Measurements from ENCODE around the genes STK32B and JAKMIP1.

DNA sequence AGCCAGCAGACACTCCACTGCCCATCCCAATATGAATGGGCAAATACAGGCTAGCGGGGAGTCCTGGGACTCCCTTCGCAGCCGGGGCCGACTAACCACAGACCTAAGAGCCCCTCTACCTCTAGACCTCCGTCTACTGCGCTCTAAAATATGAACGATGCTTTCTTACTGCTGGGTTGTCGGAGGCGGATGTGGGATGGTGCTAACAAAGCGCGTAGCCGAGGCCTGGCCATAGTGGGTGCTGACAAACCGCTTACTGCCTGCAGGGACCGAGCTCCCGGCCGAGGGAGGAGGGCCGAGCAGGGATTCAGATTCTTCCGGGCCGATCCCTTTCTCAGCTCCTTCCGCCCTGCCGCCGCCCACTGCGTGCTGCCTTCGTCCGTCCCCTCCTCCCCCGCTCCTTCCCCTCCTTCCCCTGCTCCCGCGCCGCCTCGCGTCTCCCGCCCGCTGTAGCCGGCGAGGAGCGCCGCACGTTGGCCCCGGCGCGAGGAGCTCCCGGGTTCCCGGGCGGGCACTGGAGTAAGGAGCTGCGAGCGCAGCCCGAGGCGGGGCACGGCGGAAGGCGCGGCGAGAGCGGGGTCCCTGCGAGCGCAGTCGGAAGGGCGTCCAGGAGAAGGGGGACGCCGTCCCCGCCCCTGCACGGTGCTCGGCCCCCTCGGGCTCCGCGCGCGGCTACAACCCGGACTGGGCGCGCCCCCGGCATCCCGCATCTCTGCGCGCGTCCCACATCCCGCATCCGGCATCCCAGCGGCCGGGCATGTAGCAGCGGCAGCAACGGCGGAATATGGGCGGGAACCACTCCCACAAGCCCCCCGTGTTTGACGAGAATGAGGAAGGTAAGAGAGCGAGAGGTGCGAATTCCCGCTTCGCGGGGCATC is at the start of gene STK32B:
Gene STK32B (plus strand): TSS at position 401 of the 878 bp plus-strand sequence.
- PRO-cap, 2 experiments, result no peak in any of the 2 experiments

GRCh38 chr4:5204668-5205310 is 153.5 kb downstream of the STK32B start:
- PRO-cap, 2 experiments, result no peak in any of the 2 experiments

GRCh38 chr4:5444471-5444864 is 263.9 kb downstream of the EVC2 start:
- PRO-cap, 2 experiments, result no peak in any of the 2 experiments

- PRO-cap, 2 experiments, result no peak in any of the 2 experiments
Observed at GRCh38 chr4:5615123-5615800, 93.1 kb downstream of the EVC2 start.

- PRO-cap, 2 experiments, result no peak in any of the 2 experiments
Observed at GRCh38 chr4:5889974-5891025, 2.6 kb downstream of the CRMP1 start.

DNA sequence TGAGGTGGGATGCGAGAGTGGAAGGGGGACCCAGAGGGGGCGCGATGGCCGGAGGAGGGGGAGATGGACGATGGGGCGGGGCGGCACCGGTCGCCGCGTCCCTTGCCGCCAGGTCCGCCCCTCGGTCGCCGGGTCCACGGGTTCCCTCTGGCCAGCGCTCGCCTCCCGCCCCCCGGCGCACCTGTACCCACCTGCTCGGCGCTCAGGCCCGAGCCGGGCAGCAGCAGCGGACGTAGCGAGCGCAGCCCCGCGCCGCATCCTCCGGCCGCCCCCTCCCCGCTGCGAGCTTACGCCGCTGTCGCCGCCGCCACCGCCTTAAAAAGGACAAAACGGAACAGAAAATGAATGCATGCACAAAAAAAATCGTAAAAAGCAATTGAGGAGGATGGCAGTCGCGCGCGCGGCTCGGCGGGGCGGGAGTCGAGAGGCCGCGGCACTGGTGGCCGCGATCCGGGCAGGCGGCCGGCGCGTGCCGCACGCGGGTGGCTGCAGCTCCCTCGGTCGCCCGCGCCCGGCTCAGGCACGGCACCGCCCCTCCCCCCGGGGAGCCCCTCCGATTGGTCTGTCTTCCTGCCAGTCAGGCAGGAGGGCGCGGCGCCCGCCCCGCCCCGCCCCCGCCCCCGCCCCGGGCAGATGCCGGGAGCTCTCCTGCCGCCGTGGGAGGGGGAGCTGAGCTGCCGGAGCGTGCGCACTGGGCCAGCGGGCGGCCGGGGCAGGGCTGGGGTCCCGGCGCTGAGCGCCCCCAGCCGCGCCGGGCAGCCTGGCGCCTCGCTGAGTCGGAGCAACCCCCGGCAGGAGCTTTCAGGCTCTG is at the start of gene JAKMIP1:
Gene JAKMIP1 (minus strand): TSS at position 488 of the 811 bp plus-strand sequence.
- PRO-cap, 2 experiments, result no peak in any of the 2 experiments

GRCh38 chr4:6390406-6390784 is 82.0 kb downstream of the PPP2R2C start:
- PRO-cap, 2 experiments, result no peak in any of the 2 experiments

DNA sequence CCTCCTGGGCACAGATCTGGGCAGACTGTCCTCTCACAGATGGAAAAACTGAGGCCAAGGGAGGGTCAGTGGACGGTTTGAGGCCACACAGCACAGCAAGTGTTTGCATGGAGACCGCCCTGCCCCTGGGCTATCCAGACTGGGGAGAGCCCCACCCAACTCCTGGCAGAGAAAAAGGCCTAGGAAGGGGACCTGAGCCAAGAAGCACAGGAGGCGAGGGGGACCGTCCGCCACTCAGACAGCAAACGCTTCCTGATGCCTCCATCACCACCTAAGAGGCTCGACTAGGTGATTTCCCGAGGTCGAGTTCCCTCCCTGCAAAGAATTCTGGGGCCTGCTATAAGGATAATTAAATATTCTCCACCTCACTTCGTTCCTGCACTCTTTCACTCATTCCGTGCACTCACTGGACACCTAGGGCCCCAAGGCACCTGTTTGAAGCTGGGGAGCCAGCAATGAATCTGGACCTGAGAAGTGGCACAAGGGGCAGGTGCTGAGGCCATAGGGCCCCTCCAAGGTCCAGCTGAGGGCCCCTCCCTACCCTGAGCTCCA is 31.9 kb downstream of the BLOC1S4 start:
- PRO-cap, 2 experiments, result no peak in any of the 2 experiments

DNA sequence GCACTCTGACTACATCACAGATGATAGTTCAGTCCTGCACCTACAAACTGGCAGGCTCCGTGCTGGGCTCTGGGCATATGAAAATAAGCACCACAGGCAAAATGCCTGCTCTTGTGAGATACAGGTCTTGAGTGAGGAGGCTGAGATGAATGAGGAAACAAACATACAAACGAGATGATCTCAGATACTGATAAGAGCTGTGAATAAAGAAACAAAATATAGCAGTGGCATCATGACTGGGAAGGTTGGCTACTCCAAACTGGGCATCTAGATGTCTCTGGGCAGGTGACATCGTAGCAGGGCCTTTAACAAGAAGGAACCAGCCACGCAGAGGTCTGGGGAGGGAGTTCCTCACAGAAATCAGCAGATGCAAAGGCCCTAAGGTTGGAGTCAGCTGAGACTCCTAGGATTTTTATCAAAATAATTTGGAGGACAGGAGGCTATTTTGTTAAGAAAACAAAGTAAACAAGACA is 2.3 kb upstream of the KIAA0232 start:
- PRO-cap, 2 experiments, result no peak in any of the 2 experiments

- PRO-cap, 2 experiments, result no peak in any of the 2 experiments
Observed at GRCh38 chr4:6848927-6849379, 60.7 kb upstream of the TBC1D14 start.

DNA sequence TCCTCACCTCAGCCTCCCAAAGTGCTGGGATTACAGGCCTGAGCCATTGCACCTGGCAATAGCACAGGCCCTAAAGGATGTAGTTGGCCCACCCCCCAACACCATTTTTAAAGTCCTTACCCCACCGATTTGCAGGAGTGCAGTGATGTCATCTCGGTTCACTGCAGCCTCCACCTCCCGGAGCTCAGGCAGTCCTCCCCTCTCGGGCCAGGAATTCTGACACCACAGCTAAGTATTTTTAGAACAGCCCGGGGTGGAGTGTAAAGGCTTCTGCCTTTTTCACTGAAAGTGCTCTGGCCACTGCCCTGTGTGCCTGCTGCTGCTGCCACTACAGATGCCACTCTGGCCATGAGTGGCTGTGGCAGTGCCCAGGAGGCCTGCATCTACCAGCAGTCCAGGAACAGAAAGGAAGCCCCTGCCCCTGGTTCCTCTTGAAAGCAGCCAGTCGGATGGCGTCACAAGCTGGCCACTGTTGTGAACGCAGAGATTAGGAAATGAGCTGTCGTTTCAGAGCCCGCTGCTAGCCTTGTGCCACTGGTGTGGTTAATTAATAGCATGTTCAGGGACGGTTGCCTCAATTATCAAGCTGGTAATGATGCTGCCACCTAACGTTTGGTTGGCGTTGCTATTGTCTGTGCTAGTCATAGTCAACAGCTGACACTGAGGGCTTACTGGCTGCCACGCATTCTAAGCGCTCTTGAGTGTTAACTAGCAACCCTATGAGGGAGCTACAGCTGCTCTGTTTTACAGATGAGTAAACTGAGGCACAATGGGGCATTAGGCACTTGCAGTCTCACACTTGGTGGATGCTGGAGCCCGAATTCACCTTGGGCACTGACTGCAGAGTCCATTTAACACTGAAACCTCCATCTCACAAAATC is 23.5 kb upstream of the TBC1D14 start:
- PRO-cap, 2 experiments, result no peak in any of the 2 experiments

DNA sequence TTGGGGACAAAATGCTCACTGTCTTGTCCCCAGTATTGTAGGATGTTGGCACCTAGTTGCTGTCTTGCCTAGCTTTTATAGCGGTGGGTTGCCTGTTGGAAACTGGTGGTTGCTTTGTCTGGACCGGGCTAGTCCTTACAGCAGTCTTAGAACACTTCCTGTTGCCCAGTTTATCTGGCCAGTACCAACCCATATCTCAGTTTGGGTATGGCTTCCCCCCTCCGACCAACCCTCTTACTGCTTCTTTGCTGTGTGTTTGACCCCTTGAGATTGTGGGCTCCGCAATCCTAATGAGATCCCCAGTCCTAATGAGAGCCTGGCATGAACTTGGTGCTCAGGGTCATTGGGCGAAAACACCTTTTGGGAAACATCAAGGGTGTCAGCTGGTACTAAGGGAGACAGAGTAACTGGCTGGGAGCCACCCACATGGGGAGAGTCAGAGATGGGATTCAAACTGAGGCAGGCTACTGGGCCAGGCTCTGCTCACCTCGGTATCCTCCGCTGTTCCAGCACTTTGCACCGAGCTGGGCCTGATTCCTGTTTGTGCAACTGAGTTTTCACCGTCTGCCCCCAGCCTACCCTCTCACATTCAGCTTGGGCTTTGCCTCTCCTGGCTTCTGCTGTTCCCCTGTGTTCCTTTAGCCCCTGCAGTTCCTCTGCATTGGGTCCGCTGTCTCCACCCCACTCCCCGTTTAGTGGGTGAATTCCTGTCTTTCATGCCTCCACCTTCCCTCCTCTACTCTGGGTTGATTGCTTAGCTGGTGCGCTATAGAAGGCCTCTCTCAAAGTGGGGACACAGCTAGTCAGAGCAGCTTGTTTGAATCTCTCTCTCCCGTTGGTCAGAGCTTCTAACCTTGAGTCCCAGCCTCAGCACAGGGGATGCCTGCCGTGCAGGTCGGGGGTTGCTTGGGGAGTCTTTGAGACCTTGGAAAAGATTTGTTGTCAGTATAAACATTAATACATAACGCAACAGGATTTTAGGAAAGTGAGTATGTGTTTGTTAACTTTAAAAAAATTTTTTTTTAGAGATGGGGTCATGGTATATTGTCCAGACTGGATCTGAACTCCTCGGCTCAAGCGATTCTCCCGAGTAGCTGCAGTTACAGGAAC is 1.7 kb downstream of the TBC1D14 start:
- PRO-cap, 2 experiments, result no peak in any of the 2 experiments

- PRO-cap, 2 experiments, result no peak in any of the 2 experiments
Observed at GRCh38 chr4:6923905-6924968, 14.6 kb downstream of the TBC1D14 start.

- PRO-cap, 2 experiments, result no peak in any of the 2 experiments
Observed at GRCh38 chr4:7101971-7102329, 34.1 kb upstream of the GRPEL1 start.

DNA sequence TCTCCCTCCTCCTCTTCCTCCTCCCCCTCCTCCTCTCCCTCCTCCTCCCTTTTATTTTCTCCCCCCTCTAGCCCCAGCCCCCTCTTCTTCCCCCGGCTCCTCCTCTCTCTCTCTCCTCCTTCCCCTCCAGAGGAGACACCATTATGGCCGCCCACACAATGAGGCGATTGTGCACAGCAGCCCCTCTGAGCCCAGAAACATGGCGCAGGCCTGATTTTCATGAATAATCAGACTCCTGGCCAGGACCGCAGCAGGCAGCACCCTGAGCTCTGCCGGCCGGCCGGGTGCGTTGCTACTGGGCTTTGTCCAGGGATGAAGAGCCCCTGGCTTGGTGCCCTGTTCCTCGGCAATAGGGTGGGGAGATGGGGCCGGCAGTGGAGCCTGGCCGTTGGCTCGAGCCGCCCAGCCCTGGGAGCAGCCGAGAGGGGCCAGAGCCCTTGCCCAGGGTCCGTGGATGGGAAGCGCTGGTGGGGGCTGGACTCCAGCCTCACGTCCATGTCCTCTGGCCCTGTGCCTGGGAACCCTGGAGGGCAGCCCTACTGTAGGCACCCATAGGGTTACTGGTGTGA is 102.9 kb downstream of the SORCS2 start:
- PRO-cap, 2 experiments, result no peak in any of the 2 experiments

DNA sequence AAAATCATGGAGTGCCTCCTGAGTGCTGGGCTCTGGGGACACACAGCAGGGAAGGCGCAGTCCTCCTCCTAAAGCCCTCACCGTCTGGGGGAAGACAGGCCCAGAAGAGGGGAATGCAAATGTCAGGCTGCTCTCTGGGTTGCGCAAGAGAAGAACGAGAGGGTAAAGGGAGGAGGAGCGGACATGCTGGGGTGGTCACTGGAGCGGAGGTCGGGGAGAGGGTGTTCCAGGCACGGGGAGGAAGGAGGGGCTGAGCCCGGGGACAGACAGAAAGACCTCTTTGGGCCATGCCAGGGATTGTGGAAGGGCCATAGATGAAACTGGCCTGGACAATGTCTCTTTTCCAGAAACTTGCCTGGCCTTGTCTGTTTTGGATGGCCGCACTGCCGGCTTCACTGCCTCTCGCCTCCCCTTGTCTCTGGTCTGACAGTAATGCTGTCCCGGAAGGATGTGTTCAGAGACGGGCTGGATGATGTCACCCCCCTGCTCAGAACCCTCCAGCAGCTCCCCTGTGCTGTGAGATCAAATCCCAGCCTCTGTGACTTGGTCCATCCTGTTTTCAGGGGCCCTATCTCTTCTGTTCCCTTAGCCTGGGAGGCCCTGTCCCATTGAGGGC is 121.1 kb downstream of the SORCS2 start:
- PRO-cap, 2 experiments, result no peak in any of the 2 experiments

GRCh38 chr4:7649655-7650594 is 215.2 kb upstream of the PSAPL1 start:
- PRO-cap, 2 experiments, result no peak in any of the 2 experiments

DNA sequence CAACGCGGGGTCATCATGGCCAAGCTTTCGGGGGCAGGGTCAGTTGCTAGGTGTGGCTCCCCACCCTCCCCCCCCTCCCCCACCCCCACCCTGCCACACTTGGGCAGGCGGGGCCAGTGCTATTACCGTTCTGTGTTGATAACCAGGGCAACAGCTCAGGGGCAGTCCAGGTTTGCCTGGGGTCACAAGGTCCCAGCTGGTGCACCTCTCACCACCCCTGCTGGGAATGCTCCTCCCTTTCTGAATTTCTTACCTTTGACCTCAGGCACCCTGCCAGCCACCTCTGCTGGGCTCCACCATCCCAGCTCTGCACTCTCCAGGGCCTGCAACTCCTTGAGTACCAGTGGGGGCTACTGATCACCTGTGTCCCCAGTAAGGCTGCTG is 227.4 kb upstream of the PSAPL1 start:
- PRO-cap, 2 experiments, result no peak in any of the 2 experiments

DNA sequence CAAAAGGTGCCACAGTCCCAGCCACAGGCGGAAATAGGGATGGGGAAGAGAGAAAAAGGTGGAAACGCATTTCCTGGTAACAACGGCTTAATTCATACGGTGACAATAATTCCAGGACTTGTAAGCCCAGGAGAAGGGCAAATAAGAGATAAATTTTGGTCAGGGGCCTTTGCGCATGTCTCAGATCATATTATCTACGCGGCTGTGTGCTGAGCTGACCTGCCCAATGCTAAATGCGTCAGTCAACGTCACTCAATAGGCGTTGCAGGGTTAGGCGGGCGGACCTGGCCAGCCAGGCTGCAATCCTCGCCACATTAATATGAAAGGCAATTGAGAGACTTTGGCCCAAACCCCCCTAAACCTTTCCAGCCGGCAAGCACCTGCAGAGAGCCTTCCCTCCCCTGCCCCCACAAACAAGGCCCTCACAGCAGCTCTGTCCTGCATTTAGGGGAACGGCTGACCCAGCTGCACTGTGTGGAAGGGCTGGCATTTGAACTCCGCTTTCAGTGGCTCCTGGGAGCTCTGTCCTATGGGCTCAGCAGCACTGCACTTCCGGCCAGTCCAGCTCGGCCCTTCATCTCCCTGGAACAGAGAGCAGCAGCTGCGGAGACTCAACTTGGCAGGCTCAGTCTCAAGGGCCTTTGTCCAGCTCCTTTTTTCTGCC is 133.6 kb downstream of the AFAP1 start:
- PRO-cap, 2 experiments, result no peak in any of the 2 experiments

DNA sequence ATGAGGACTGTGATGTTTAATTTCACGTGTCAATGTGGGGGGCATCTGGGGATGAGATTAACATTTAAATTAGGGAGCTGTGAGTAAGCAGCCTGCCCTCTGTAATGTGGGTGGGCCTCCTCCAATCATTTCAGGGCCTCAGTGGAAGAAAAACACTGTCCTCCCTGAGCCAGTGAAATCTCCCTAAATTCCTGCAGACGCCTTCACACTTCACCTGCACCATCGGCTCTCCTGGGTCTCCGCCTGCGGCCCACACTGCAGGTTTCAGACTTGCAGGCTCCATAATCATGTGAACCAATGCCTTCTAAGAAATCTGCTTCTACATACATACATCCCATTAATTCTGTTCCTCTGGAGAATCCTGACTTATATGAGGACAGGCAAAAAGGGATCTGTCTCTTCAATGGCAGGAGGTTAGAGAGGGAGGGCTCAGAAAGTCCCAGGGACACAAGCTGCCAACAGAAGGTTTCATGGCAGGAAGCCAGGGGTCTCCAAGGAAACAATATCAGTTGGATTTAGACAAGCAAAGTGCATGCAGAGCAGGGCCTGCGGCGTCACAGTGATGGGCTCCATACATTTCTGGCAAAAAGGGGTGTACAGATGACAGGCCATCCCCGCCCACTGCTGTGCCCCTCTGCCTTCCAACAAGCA is 121.5 kb downstream of the AFAP1 start:
- PRO-cap, 2 experiments, result no peak in any of the 2 experiments